Right atrium auricular region (tissue), 2 donors: ENCODE results near the gene H1-8.

GRCh38 chr3:128807321-128807799, 72.1 kb upstream of the ACAD9 start:
- PRO-cap = no peak
- RAMPAGE, long total RNA, 2 experiments = no peak in any of the 2 experiments

- PRO-cap = bidirectional peak, plus-strand start at chr3:128845994, minus-strand start at chr3:128845872; unidirectional peak, plus-strand start at chr3:128845994
- RAMPAGE, long total RNA, 2 experiments = no peak in any of the 2 experiments
Observed at GRCh38 chr3:128845621-128846859, 33.4 kb upstream of the ACAD9 start.

DNA sequence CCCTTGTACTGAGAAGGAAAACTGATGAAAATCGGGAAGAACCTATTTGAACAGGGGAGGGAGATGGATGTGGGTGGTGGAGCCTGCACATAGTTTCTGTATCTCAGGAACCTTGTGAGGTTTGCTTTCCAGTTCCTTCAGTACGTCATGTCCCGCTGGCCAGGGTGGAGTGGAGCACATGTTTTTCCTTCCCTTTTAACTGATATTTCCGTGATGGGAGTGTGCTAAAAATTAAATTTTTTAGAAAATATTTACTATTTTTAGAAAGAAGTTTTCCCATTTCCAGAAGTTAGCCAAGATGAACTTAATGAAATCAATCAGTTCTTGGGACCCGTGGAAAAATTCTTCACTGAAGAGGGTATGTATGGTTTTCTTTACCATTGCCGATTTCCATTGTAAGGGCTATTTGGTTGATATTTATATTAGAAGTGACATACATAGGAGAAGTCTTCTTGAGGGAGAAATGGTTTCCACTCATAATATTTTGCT, 5.0 kb downstream of the ACAD9 start:
- PRO-cap = no peak
- RAMPAGE, long total RNA, 2 experiments = no peak in any of the 2 experiments

DNA sequence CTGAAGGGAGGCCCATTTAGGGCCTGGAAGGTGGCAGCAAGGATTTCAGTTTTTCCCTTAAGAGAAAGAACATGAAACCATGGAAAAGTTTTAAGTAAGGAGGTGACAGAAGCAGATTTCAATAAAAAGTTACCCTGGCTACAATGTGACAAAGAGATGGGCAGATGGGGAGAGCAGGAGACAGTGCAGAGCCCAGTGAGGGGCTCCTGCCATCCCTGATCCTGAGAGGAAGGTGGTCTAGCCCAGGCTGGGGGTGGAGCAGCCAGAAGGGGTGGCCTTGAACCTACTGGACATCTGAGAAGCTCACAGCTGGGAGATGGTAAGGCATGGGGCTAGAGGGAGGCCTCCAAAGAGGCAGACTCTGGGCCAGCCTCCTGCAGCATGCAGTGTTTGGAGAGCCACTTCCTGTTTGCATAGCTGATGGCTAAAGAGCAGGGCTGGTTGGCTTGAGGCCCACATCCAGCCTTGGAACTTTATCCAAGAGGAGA, 4.4 kb downstream of the EFCC1 start:
- PRO-cap = no peak
- RAMPAGE, long total RNA, 2 experiments = no peak in any of the 2 experiments

- PRO-cap = no peak
- RAMPAGE, long total RNA, 2 experiments = no peak in any of the 2 experiments
Observed at GRCh38 chr3:129068445-129069064, 8.0 kb downstream of the GP9 start.

DNA sequence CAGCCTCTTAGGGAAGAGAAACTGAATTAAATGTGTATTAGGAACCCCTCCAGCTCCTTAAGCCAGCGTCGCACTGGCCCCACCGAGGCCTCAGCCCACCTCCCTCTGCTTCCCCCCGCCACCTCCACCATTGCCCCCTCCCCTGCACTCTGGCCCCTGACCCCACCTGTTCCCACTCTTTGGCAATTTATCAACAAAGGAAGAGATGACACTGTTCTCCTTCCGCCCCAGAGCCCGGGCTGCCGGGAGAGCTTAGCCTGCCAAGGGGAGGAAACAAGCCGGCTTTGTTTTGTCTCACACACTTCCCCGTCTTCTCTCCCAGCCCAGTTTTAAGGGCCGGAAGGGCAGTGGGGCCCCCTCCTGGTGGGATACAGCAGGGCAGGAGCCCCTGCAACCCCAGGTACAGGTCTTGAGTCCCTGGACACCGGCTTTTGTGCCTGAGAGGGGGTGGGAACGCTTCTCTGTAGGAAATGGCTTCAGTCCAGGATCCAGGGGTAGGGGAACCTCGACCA, 27.3 kb downstream of the GP9 start:
- PRO-cap = no peak
- RAMPAGE, long total RNA, 2 experiments = no peak in any of the 2 experiments

- PRO-cap = no peak
- RAMPAGE, long total RNA, 2 experiments = no peak in any of the 2 experiments
Observed at GRCh38 chr3:129180394-129180944, 3.2 kb downstream of the CNBP start.

GRCh38 chr3:129211283-129211605, 27.5 kb upstream of the CNBP start:
- PRO-cap = no peak
- RAMPAGE, long total RNA, 2 experiments = no peak in any of the 2 experiments

- PRO-cap = bidirectional peak, plus-strand start at chr3:129225132, minus-strand start at chr3:129225038
- RAMPAGE, long total RNA, 2 experiments = no peak in any of the 2 experiments
Observed at GRCh38 chr3:129224586-129225562, 24.5 kb upstream of the COPG1 start.

DNA sequence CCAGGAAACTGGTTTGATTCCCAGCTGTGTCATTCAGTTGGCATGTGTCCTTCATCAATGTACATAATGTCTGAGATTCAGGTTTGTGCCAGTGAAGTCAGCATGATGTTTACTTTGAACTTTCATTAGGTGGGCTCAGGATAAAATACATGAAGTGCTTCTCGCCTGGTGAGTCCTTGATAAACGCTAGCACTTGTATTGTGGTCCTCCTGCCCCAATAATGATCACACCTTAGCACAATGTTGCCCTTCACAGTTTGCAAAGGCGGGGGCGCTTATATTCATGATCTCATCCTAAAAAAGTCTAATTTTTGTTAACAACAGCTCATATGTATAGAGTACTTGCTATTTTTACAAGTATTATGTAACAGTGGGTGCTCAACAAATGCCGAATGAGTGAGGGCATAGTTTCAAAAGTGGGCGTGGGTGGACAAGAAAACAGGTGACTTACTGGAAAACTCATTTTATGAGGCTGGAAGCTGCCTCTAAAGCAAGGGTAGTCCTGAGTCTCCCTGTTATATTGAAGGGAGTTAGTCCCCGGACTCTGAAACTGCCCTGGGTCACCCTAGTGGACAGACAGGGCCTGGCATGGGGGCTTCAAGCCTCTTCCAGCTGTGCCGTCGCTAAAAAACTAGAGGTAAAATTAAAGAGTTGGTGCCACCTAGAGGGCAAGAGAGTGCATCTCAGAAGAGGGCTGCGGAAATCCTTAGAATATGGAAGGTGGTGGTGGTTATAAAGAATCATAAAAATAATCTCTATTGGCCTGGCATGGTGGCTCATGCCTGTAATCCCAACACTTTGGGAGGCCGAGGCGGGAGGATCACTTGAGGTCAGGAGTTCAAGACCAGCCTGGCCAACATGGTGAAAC, 3.9 kb upstream of the COPG1 start:
- PRO-cap = unidirectional peak, minus-strand start at position 521 of the sequence
- RAMPAGE, long total RNA, 2 experiments = no peak in any of the 2 experiments

DNA sequence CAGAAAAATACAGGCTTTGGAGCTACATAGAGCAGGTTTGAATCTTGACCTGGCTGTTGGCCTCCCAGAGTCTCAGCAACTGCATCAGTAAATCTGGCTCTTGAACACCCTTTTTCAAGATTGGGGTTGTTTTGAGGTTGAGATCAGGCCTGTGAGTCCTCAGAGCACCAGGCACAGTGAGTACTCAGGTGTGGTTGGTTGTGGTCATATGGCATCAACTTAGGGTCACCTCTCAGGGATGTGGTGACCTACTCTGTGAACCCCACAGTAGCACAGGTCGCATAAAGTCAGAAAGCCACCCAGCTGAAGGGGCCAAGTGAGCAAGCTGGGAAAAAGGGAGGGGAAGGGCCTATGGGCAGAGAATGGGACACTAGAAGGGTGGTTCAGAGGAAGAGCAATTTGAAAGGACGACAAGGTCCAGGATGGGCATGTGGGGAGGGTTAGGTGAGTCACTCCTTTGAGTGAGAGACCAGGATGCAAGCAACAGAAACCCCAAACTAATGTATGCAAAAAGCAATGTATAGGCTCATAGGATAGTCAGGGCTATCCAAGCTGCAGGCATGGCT, 4.1 kb downstream of the H1-10 start:
- PRO-cap = no peak
- RAMPAGE, long total RNA, 2 experiments = no peak in any of the 2 experiments

- PRO-cap = unidirectional peak, plus-strand start at chr3:129314271; unidirectional peak, plus-strand start at chr3:129314316
- RAMPAGE, long total RNA, 2 experiments = no peak in any of the 2 experiments
Observed at GRCh38 chr3:129313305-129314582, 2.3 kb downstream of the H1-10 start.

DNA sequence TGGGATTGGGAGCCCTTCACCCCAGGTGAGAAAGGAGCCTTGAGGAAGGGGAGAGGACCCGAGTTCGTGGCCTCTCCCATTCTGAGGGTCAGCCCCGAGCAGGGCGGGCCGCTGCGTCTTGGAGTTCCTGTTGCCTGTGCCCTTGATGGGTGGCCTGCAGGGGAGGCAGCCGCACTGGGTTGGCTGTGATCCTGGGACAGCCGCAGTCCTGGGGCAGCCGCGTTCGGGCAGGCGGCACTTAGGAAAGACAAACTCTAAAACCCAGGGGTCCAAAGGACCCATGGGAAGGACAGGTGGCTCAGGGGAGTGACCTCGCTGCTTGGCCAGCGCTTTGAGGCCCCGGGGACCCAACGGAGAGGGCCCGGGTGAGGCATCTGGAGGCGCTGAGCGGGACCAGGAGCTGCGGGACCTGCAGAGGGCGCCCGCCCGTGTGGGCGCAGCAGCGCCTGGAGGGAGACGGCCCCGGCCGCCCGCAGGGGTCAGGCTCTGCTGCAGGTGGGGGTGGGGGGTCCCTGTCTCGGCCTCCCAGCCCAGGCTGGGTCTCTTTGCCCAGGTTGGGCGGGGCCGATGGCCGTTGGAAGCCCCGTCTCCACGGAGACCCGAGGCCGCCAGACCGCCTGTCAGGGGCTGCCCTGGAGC, 27.7 kb upstream of the H1-10 start:
- PRO-cap = no peak
- RAMPAGE, long total RNA, 2 experiments = no peak in any of the 2 experiments

GRCh38 chr3:129352785-129353501, 36.9 kb upstream of the H1-10 start:
- PRO-cap = unidirectional peak, plus-strand start at chr3:129353095; unidirectional peak, plus-strand start at chr3:129353306
- RAMPAGE, long total RNA, 2 experiments = no peak in any of the 2 experiments

- PRO-cap = no peak
- RAMPAGE, long total RNA, 2 experiments = no peak in any of the 2 experiments
Observed at GRCh38 chr3:129462304-129462916, 22.4 kb downstream of the IFT122 start.

- PRO-cap = no peak
- RAMPAGE, long total RNA, 2 experiments = no peak in any of the 2 experiments
Observed at GRCh38 chr3:129525268-129525859, 3.1 kb upstream of the RHO start.

GRCh38 chr3:129543013-129543262, at the start of gene H1-8:
Gene H1-8, plus strand, starts transcription at chr3:129543175.
- PRO-cap = no peak
- RAMPAGE, long total RNA, 2 experiments = no peak in any of the 2 experiments

DNA sequence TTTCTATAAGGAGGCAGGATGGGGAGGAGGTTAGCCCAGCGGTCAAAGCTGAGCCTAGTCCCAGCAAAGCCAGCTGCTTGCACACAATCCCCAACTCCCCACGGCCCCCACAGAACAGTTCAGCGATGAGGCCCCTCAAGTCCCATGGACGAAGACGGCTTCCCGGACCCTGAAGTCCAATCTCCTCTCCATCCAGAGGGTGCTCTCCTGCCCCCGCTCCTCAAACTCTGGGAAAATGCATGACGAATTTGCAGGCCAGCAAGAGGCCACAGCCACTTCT, 13.7 kb downstream of the H1-8 start:
- PRO-cap = no peak
- RAMPAGE, long total RNA, 2 experiments = no peak in any of the 2 experiments

- PRO-cap = no peak
- RAMPAGE, long total RNA, 2 experiments = no peak in any of the 2 experiments
Observed at GRCh38 chr3:129558143-129559172, 15.5 kb downstream of the H1-8 start.

GRCh38 chr3:129582940-129583336, 23.5 kb downstream of the PLXND1 start:
- PRO-cap = no peak
- RAMPAGE, long total RNA, 2 experiments = no peak in any of the 2 experiments